ENCODE data around the genes CNGA1 and TEC.

DNA sequence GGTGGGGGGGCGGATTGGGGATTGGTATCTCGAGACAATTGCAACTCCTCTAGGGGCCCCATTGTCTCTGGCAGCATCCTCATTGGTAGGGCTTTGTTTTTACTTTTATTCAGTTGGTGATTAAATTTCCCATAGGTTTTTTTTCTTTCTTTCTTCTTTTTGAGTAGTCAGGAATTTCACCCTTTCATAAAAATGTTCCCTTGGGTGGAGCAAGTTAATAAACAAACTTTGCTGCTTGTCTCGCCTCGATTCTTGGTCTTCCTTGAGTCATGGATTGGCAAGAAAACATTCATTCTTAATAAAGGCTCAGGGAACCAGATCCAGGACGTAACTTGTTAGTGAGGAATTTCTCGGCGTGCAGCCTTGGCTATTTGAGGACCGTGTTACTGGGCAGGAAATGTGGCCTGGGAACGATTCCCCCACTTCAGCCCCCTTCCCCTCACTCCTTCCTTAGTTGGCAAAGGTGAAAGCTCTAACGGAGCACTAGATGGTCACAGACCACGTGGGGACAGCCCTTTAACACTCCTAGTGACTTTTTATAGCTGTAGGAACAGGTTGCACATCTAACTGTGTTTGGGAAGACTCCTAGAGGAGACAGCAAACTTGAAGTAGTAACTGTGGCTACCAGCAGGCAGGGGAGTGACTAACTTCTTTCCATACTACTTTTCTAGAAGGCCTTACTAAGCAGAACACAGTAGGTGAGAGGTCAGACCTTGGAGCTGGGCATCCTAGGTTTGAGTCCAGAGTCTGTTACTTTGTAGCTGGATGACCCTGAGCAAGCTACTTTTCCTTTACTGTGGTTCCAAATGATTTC, 106.8 kb downstream of the UCHL1 start:
- PRO-cap = no peak

DNA sequence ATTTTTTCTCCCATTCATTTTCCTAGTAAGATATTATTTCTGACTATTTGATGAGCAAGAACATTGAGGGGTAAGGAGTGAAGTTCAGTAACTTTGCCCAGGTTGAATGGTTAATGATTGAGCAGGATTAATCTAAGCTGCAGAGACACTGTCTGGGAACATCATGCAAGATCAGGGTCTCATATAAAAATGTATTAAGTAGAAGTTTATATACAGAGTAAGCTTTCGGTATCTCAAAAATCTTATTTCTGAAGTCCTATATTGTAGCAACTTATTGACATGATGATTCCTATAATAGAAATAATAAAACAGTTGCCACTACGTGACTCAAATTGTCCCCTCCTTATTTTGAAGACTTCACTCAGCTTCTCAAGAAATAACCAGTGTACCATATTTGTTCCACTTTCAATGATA, 102.3 kb upstream of the LIMCH1 start:
- PRO-cap = no peak

DNA sequence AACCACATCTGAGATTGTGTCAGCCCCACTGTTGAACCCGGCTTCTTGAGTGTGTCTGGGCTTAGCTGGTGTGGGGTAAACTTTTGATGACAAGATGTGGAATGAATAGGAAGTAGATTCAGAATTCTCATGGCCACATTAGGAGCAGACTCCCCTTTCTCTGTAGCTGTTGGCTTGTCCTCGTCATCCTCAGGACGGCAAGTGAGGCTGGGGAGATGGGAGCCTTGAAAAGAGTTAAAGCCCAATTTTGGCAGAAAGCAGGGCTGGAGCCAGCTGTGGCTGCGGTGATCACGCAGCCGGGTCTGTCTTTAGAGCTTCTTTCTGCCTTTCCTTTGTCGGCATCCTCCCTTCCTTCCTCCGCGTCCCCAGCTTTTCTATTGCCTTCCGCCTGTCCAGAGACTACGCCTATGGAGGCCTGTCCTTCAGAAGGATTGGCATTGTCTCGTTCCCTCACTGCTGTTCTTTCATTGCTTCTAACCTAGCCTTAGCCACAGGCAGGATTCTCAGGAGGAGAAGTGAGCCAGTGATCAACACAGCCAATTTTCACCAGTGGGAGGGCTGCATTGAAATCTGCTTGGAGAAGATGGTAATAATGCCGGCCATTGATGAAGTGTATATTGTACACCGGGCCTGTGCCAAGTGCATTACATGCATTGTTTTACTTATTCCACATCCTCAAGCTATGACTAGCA, 22.9 kb upstream of the LIMCH1 start:
- PRO-cap = no peak

GRCh38 chr4:41613721-41614217, 75.8 kb downstream of the LIMCH1 start:
- PRO-cap = no peak

DNA sequence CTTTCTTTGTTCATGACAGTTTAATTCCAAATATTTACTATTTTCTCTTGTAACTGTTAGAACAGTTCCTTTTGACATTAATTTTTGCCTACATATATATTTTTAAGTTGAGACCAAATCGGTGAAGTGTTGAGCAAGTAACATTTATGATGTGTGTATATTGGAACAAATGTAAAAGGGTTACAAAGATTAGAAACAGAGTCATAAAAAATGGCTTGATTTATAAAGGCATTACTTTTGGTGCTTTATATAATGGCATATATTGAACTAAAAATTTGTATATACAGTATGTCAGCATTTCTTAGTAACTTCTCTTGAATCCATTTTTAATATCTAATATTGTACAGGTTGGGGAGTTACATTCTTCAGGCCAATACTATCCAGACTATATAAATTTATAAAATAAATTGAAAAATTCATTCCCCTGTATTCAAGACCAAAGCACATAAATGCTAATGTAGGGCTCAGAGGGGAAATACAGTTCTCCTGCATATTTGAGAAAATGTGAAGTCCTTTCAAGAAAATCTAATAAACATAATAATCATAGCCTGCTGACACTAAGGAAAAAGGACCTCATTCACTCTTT, 21.9 kb upstream of the DCAF4L1 start:
- PRO-cap = no peak

- PRO-cap = no peak
Measured at GRCh38 chr4:42643632-42644146, 13.2 kb downstream of the ATP8A1 start.

GRCh38 chr4:45350361-45350931, 624.1 kb upstream of the GNPDA2 start:
- PRO-cap = no peak

DNA sequence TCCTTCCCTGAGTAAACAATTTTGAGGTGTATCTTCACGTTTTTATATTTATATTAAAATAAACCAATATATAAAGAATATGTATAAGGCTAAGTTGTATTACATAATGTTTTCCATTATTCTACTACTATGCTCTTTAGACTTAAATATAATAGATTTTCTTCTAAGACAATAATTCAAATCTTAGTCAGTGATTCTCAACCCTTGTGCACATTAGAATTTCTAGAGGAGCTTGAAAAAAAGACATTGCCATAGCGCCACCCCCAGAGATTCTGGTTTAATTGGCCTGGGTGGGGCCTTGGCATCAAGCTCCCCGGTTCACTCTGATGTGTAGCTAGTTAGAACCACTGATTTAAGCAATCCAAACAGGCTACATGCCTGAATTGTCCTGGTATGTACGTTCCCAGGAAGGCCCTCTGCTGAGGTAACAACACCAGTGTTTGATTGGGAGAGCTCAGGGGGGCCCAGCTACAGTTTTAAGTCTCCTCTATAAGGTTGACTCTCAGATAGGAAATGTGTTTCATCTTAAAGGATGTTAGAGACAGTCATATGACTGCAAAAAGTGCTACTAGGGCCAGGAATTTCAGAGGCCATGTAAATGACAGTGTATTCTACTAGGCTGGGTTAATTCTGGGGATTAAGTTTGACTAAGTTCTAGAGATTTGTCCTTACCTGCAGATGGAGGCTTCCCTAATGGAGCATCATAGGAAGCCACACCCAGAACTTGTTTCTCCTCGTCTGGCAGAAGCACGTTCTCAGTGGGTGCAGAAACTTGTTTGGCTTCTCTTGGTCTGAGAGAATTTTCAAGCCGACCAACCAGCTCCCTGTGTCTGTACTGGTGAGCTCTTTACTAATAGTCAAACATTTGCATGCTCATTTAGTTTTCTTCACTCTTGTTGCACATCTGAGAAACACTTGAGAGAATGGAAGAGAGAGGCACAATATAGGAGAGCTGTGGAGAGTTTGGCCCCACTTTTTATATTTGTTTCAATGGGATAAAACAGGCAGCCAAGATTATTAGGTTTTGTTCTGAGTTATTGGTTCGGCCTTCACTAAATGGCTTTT, 1.1 kb upstream of the ATP10D start:
- PRO-cap = no peak

- PRO-cap = no peak
Measured at GRCh38 chr4:47922536-47922806, 8.1 kb upstream of the NFXL1 start.

DNA sequence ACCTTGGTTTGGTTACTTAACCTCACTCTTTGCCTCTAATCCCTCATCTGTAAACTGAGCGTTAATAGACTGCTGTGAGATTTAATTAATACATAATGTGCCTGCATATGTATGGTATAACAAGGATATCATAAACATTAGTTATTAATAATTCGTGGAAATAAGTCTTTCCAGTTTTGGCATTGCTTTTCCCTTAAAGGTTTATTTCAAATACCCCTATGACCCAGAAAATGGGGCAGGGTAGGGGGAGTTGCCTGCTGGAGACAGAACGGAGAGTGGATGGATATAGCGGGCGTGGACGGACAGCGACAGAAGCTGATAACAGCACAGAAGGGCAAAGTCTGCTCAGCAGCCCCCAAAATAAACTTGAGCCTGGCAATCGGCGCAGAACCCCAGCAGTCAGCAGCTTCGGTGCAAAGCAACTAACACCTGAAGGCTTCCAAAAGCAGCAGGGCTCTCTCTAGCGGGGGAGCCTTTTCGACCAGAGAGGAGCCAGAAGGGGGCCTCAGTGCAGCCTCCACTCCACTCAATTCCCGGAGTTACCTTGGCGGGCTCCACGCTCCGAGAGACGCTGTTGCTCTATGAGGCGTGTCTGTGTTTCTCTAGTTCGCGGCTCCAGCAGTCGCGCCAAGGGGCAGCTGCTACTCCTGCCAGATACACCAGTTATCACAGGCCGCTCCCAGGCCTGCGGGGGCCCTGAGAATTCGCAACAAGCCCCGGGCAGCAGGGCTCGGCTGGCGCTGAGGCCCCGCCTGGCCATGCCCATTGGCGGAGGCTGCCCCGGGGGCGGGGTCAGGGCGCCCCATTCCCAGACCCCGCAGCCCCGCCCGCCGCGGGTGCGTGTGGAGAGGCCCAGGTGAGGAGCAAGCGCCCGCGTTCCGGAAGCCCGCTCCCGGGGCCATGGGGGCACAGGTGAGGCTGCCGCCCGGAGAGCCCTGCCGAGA, at the start of gene CNGA1:
TSS of gene CNGA1 (minus strand) at position 742 of the 944 bp plus-strand sequence.
- PRO-cap = no peak

DNA sequence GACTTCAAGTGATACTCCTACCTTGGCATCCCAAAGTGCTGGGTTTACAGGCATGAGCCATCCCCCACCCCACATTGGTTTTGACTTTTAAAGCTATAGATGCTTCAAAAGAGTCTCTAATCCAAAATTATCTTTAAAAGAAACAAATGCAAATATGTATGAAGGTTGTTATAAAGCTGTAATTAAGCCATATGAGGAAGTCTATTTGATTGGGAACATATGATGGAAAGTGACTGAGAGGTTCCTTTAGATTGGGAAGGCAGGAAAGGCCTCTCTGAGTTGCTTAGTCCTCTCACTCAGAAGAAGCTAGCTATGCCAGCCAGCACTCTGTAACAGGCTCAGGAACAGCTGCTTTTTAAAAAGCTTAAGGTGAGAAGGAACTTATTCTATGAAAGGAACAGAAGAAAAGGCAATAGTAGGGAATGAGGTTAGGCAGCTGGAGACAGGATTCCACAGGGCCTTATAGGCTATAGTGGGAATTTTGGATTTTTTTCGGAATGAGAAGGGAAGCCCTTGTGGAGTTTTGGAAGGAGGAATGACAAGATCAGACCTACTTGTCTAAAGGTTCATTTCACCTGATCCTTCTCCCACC, 2.8 kb downstream of the NIPAL1 start:
- PRO-cap = no peak

DNA sequence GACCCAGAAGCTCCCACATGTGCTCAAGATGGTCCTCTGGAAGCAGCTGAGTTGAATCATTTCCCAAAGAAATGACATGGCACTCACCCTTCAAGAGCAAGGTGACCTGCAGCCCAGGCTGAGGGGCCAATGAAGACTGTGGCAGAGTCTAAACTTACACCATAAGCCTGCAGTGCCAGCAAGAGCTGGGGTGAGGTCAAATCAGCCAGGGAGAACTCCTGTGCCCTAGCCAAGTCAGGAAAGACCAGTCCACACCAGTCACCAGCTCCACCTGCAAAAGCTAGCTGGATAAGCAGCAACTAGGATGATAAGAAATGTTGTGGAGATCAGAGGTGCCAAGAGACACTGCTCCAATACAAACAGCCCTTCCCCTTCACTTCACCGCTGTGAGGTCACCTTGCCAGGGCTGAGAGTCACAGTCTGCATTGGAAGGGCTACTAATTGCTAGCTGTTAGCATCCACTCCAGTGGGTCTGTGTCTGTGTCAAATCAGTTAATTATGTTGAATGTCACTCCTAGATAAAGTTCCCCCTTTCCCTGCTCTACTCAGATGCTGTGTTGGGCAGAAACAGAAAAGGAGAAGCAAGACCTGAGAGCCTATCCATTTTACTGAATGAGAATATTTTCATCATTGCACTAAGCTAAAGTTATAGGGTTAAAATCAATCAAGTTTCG, 31.4 kb downstream of the NIPAL1 start:
- PRO-cap = no peak

DNA sequence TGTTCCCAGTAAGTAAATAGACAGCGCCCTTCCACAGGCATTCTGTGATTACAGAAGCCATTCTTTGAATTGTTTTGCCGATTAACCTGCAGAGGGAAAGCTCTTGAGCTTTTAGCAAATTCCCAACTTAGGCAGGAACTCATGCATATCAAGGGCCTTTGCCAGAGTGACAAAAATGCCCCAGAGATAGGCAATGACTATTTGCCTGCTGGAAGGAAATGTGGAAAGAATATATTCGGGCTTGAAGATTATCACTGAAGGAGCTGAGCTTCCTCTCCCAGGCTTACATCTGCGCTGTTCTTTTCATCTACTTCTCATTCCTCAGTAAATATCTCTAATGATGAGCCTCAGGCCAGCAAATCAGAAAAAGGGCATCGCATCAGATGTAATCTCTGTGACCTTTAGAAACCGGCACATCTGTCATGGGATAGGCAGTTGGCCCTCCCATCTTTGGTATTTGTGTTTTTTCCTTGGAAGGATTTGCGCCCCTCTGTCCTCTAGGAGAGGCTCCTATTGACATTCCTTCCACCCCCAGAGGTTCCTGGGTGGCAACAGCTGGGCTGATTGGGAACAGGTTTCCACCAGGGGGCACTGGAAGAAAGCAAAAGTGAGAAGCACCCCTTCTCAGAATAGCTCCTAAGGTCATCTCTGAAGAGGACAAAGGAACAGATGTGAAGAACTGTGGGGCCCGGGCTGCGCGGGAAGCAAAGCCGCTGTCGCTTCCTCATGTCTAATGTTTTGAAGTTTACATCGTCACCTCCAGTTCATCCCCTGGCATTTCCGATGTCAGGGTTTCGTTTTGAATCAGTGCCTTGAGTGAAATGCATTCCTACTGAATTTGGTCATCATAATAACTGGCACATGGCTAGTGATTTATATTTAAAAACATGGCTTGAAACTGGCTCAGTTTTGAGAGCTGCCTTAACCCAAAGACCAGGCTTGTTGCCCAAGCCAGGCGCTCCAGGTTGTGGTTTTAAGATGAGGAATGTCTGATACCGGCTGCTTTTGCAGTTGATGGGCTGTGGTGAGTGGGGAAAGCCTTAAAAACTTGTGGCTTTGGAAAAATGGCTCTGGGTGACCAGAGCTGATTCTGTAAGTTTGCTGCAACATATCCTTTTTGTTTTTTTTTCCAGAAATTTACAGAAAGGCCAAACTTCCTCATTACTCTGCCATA, 6.3 kb downstream of the TXK start:
- PRO-cap = no peak

DNA sequence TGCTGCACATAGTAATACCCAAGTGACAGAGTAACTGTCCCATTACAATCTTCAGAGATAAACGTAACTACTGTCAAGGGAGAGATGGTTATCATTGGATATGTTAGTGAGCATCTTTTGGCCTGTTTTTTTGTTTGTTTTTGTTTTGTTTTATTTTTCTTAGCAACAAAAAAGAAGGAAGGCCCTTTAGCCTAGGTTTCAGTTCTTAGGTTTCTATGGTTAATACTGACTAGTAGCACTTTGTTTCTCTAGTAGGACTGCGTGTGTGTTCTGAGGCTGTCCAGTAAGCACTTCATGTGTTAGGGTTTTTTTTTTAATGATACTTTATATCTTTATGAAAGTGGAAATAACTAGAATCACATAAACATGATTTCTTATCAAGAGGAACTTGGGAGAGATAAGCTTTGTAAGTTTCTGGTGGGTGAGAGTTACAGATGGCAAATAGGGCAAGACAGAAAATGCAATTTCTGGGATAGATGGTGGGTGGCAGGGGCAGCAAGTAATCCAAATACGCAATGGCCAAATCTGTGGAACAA, 59.5 kb upstream of the TXK start:
- PRO-cap = no peak

DNA sequence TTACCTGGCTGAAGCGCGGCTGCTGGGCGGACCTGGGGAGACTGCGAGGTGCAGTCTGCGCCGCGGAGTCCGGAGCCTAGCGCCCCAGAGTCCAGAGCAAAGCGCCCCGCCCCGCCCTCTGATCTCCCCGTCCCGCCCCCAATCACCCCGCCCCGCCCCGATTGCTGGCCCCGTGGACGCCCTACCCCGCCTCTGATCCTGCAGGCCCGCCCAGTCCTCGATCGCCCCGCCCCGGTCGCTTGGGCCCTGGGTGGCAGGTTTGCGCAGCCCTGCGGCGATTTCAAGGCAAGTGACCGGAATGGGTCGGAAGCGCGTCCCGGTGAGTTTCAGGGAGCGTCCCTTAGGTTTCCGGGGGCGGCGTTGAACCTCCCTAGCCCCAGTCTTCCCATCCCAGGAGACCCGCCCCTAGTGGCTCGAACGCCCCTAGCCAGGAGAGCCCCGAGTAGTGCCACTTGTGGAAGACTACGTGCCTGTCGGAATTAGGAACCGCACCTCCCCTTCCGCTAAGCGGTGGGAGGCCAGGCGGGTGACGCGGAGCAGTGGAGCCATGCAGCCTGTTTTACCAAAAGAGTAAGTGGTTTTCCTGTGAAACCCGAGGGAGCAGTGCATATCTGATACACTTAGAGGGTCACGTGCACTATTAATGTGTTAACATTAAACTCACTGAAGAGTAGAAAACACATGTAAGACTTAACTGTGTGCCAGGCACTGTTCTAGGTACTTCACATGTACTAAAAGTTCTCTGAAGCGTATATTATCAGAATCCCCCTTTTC, at the start of gene TEC:
TSS of gene TEC (minus strand) at position 91 of the 774 bp plus-strand sequence.
- PRO-cap = no peak

- PRO-cap = no peak
Measured at GRCh38 chr4:49175502-49175856, 189.4 kb downstream of the CWH43 start.

DNA sequence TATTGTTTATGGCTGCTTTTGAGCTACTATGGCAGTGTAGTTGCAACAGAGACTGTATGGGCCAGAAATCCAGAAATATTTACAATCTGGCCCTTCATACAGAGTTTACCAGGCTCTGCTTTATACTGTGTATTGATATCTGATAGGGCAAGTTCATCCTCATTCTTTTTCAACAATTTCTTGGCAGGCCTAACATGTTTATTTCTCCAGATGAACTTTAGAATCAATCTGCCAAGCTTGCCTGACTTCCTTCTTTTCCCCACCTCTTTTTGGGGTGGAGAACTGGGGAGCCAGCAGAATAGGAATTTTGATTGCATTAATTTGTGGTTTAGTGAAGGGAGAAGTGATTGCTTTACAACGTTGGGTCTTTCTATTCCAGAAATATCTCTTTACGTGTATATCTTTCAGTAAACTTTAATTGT, 15.9 kb downstream of the DCUN1D4 start:
- PRO-cap = no peak

DNA sequence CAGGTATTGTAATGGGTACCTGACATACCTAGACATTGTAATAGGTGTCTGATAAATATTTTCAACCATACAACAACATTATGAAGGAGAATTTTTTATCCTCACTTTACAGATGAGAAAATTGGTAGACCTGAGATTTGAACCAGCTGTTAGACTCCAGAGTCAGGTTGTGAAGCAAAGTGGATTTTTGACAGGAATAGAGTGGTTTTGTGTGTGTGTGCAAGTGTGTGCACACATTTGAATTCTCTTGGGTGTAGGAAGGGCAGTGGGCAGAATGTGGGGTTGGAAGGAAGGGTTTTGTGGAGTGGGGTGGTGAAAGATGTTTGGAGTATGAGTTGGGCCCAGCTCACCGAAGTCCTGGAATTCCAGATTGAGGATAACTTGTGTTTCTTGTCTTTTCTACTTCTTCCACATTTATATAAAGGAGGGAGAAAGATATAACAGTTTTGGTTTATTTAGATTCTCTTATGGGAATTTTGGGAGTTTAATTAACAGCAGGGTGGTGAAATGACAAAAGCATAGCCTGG, 18.2 kb downstream of the DCUN1D4 start:
- PRO-cap = no peak

GRCh38 chr4:51864977-51865606, 22.1 kb downstream of the DCUN1D4 start:
- PRO-cap = no peak

DNA sequence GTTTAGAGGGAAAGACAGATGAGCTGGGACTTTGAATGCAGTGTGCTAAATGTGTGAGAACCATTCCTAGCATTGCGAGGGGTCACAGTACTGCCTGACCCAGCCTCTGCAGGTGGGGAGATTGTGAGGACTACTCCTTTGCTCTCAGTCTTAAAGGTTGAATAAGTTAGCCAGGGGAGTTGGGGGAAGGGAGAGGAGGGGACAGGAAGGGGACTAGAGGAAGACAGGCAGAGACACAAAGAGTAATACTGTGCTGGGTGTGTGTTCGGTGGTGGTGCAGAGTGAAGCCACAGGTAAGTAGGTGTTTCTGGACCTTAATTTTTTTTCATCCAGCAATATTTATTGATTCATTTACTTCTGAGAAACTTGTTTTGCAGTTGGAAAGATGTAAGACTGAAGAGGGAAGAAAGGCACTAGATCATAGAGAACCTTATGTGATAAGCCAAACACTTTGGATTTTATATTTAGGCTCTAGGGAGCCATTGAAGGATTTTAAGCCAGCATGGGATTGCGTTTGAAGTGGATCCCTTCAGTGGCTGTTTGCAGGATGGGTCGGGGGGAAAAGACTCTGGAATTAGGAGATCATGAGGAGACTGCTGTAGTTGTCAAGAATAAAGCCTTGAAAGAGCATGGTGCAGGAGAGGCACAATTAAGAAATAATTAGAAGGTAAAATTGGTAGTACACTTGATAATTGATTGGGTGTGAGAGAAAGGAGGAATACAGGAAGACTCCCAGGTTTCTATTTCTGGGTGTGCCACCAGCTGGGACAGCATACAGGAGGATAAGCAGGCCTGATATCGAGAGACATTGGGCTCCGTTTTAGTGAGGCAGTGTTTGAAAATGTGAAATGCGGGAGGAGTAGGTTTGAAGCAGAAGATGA, 42.0 kb downstream of the DCUN1D4 start:
- PRO-cap = no peak

All from osteocyte (in vitro differentiated cells).